Paraaortic lymph node (tissue), 1 donor: ENCODE results near the genes FAM72C, PDZK1 and RBM8A.

GRCh38 chr1:143424462-143425068, 481.2 kb downstream of the H3-7 start:
- PRO-cap, result no peak

DNA sequence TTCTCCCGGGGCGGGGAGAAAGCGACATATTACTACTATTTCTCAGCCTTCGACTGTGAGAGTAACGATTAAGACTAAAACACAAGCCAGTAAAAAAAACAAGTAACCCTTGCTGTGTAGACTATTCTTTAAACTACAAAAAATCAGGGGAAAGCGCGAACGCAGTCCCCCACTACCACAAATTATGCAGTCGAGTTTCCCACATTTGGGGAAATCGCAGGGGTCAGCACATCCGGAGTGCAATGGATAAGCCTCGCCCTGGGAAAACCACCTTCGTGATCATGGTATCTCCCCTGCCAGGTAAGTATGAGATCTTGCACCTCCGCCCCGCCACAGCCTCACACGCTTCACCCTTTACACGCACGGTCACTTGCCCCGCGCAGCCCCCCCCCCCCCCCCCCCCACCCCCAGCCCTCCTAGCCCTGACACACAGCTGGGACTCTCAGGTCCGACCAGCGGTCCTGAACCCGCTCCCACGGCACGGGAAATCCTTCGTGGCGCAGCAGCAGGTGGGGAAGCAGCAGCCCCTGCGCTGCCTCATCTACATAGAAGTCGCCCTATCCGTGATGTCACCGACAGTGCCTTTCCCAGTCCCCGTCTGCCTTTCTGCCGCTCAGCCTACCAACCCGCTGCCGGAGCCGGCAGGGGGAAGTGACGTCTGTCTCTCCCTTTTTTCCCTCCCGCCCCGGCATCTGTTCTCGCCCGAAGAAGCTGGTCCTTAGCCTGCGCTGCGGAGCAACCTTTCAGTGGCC, 176.3 kb downstream of the H3-7 start:
- PRO-cap, result no peak

- PRO-cap, result no peak
These were observed 1.4 kb downstream of the H3-7 start for GRCh38 chr1:143904264-143904944.

- PRO-cap, result no peak
These were observed at the start of gene FAM72C for GRCh38 chr1:143971717-143972409. TSS of gene FAM72C (minus strand) at chr1:143971986.

DNA sequence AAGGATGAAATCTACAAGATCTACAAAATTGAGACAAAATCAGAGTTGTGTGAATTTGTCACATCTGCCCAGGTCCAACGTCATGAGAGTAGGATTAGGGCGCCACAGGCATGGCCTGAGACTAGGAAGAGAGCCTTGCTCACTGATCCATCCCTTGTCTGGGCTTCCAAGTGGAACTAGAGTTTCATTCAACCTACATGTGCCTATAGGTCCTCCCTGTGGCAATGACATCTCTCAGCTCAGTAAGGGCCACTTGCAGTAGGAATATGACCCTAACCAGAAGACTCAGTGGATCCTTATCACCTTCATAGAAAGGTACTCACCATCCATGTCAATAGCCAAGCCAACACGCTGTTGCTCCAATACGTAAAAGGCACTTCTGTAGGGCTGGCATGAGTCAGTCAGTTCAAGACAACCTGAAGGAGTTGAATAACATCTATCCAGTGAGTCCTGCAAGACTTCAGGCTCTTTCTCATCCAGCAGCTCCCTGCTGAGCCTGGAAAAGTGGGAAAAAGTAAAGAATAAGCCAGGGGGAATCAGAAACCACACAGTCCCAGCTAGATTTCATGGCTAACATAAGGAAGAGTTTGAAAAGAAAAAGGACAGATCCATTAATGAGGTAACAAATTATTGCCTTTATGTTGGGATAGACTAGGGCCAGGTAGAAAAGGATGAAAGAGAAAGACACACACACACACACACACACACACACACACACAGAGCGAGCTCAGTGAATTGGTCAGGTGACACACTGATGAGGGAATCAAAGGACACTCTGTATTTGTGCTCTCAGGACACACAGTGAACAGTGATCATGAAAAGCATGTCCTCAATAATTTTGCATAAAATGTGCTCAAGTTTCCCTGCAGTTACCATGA, 33.7 kb downstream of the NBPF15 start:
- PRO-cap, result no peak

DNA sequence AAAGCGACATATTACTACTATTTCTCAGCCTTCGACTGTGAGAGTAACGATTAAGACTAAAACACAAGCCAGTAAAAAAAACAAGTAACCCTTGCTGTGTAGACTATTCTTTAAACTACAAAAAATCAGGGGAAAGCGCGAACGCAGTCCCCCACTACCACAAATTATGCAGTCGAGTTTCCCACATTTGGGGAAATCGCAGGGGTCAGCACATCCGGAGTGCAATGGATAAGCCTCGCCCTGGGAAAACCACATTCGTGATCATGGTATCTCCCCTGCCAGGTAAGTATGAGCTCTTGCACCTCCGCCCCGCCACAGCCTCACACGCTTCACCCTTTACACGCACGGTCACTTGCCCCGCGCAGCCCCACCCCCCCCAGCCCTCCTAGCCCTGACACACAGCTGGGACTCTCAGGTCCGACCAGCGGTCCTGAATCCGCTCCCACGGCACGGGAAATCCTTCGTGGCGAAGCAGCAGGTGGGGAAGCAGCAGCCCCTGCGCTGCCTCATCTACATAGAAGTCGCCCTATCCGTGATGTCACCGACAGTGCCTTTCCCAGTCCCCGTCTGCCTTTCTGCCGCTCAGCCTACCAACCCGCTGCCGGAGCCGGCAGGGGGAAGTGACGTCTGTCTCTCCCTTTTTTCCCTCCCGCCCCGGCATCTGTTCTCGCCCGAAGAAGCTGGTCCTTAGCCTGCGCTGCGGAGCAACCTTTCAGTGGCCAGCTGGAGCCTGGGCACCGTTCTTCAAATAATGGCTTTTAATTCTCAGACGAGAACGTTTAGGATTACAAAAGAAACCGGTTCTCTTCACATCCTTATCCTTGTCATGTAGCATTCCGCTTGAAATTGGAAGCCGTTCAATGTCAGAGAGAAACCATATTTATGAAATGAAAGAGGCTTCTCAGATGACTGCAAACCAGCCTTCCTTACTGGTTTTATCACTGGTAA, 31.9 kb upstream of the PPIAL4F start:
- PRO-cap, result unidirectional peak, minus-strand start at position 311 of the sequence

DNA sequence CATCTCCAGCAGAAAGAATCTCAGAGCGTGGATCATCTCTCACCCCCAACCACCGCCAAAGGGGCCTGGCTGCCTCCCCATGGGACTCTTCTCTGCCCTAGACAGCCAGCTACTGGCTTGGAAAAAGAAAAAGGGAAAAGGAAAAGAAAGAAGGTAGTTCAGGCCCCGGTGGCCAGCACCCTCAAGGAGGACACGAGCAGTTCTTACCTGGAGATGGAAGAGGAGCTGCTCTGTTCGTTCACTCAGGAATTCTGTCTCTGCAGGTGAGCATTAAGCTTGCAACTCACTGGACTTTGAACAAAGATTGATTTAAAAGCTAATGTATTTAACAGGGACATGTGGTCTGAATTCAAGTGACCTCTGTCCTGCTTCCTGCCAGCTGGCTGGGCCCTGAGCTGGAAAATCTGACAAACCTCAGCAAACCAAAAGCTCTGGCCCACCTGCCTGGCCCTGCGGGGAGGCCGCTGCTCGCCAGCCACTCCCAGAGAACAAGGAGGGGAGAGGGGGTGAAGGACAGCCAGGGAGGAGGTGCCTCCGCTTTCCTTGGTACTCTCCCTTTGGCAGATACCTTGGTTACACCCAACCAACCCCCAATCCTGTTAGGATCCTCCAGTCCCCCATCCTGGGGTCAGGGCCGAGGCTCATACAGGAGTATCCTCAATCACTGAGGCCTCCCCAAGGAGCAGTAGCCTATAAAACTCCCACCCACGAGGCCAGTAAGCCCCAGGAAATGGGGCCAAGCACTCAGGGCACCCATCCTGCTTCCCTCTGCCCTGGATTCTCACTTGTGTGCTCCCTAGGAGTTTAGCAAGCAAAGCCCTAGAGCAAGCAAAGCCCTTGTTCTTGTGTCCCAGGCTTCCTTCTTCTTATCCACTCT, at the start of gene PDZK1:
PDZK1 (minus strand) TSS at position 259 of the 877 bp plus-strand sequence.
- PRO-cap, result no peak

DNA sequence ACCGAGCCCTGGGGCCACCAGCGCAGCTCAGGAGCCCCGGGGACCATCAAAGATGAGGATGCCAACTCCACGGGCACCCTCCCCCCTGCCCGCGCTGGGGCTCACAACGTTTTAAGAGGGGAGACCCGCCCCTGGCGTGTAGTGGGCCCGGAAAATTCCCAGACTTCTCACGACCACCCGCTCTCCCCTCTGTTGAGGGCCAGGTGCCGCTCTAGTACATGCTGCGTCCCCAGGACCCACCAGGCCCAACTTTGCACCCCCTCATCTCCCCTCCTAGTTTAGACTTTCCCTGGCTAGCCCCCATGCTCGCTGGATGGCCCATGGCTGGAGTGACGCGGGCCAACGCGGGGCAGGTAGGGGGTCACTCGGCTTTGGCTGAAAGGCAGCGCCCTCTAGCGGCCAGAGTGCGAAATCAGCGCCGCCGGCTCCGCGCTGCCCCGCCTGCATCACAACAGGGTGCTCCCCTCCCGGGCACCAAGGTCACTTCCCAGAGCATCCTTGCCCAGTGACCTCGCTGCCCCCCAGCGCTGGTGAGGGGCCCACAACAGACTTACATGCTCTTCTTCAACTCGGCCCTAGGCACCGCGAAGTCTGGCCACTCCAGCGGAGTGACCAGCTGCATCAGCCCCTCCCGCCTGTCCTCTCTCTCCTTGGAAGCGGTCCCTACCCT, 1.8 kb downstream of the CD160 start:
- PRO-cap, result no peak

DNA sequence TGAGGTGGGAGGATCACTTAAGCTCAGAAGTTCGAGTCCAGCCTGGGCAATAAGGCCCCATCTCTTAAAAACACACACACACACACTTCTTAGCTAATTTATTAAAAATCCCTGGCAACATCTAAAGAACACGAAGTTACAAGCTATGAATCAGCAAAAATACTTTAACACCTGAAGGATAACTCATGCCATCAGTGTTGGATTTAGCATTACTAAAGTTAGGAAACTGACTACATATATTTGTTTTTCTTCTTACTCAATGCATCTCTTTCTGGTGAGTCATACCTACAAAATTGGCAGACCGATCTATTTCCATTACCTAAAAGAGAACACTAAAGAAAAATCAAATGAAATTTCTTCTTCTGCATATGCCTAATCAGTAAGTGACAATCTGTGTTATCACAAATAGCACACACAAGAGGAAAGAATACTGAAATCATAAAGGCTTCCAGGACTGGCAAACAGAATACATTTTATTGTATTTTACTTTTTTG, 41.5 kb downstream of the RNF115 start:
- PRO-cap, result no peak

DNA sequence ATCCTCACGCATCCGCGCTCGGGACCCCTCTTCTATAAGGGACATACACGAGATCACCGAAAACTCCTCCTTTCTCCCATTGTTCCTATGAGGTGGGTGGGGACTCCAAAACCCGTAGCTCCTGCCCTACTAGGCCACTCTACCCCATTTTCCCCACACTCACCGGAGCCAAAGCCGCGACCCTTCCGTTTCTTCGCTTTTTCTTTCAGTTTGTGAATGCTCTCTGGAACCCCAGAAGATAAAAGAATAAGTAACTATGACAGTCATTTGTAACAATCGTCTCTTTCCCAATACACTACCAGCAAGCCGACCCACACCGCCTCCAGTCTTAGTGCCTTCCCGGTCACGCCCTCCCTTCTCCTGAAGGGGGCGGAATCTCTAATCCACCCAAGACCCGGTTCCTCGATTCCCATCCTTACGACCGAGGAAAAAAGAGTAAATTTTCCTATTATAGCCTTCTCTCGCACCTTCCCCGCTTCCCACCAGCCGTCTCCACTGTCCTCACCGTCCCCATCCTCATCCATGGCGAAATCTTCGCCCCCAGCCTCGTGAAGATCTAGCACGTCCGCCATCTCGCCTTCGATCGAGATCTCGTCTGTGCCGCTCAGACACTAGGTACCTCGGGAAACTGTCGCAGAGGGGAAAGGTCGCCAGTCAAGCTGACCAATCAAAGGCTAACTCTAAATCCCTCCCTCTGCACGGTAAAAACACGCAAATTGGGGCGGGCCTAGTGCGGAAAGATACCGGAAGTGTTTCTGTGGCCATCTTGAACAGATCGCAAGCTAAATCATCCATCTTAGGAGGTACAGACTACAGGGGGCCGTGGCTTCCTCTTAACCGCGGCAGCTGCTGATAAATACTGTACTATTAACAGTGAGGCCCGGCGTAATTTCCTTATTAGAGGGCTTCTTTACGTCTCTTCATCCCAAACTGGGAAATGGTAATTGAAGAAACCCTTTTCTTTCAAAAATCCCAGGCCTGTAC, at the start of gene RBM8A:
RBM8A (minus strand) TSS at position 630 of the 984 bp plus-strand sequence.
- PRO-cap, result bidirectional peak, plus-strand start at position 799 of the sequence, minus-strand start at position 630 of the sequence

GRCh38 chr1:145928765-145929353, 1.6 kb upstream of the RBM8A start:
- PRO-cap, result no peak

DNA sequence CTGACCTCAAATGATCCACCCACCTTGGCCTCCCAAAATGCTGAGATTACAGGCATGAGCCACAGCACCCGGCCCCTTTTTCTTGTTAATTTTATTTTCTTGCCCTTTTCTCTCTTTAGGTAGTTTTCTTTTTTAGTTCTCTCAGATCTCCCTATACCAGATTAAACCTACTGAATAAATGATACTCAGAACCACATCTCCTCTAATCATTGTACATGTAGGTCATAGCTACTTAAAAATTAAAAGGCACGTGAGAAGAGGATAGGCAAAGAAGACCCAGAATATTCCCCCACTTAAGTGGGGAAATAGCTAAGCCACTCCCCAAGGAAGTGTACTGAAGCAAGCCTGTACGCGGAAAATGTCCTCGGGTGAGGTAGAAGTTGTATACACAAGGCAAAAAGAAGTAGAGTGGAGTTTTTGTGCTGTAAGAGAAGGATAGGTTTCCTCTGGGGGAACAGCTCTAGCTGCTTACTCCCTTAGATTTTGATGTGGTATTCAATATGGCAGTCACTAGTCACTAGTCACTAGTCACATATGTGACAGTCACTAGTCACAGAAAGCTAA, 7.8 kb downstream of the TXNIP start:
- PRO-cap, result no peak

DNA sequence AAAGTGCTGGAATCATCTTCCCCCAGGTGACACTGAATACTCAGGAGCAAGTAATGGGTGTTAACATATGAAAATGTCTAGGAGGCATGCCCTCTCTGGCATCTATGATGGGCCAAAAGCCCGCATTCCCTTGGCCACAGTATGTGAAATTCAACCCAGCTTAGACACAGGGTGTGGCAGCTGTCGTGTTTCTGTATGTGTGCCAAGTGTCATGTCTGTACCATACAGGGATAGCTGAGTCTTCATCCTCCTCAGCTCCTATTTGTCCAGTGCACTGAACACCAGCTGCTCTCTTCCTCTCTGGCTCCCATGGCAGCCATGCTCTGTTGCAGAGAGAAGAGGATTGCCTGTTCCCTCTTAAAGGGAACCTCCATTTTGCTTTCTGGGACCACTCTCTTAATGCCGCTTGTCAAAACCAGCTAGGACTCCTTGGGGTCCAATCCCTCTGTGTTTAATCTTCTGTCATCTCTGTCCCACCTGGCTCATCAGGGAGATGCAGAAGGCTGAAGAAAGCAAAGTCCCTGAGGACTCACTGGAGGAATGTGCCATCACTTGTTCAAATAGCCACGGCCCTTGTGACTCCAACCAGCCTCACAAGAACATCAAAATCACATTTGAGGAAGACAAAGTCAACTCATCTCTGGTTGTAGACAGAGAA, 32.7 kb downstream of the NBPF12 start:
- PRO-cap, result no peak

- PRO-cap, result no peak
These were observed 61.5 kb downstream of the PRKAB2 start for GRCh38 chr1:147110605-147111263.

DNA sequence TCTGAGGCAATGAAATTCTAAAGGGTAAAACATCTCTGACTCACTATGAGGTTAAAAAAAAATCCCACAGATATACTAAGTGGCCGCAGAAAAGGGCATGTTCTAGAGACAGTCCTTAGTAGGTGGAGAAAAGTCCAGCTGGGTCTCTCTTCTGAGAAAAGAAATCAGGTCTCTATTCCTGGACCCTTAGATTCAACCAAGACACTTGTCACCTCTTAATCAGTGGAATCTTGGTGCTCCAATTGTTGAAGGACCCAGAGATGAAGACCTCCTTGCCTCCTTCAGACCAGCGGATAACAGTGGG, 4.8 kb downstream of the PRKAB2 start:
- PRO-cap, result no peak

- PRO-cap, result bidirectional peak, plus-strand start at chr1:147541288, minus-strand start at chr1:147540994
These were observed 532 bp upstream of the BCL9 start for GRCh38 chr1:147540816-147541122.

DNA sequence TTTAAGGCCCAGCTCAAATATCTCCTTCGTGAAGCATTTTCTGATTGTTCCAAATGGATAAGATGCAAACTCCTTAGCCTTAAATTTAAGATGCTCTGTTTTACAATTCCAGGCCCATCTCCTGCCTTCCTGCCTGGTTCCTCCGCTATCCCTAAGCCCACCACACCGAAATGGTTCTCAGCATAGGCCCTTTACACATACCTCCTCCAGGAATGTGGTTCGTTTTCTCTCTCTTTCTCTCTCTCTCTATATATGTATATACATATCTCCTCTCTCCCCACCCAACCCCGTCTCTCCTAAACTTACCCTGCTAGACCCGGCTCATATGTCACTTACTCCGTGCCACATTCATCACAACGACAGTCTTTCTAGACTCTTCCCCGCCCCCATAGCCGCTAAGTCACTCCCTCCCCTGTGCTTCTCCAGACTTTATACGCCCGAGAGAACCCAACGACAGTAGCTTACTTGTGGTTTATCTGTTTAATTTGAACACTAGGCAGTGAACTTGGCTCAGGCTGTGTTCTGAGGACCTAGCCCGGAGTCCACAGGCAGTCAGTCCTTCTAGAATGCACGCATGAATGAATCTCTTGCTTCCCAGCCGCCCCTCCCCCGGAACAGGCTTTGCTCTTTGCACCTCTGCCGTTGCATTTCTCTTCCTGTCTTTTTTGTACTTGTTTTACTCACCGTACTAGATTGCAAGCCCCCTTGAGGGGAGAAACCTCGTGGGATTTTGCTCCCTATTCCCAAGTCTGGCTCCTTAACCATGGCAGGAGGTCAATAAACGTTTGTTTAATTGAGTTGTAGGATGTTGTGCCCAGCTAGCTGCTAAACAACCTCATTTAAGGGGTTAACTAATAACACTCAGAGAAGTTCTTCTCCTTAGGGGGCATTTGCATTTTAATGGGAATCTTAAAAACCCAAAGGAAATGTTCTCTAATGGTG, 45.8 kb downstream of the BCL9 start:
- PRO-cap, result no peak

DNA sequence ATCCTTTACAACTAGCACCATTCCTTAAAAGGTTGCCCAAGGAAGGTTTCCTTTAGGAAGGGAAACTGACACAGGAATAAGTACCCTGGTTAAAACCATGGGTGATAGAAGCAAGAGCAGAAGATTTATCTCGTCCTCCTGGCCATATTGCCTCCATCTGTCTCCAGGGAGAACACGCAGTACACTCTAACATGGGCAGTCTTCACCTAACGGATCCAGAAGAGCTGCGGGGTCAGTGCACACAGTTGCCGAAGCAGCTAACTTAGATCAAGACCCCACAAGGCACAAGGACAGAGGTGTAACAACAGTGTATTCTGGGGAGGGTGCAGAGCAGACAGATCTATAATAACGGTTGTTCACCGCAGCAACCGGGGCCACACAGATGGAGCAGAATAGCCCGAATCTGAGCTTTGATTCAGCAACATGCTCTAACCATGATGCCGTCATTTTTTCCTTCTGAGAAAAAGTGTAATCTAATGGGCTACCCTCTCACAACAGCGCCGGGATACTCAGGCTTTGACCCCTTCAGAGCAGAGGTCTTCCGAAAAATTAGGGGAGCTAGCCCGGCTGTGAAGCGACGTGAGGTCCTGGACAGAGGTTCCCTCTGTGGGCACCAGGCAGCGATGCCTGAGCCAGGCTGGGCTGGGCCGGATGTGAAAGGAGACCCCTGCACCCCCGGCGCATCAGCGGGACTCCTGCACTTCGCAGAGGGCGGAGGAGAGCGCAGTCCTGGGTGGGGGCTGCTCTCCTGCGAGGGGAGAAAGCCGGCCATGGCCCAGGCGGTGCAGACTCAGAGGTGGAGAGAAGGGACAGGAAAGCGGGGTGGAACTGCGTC, 57.4 kb downstream of the BCL9 start:
- PRO-cap, result no peak

GRCh38 chr1:147599939-147600510, 58.7 kb downstream of the BCL9 start:
- PRO-cap, result bidirectional peak, plus-strand start at chr1:147600206, minus-strand start at chr1:147600039

- PRO-cap, result no peak
These were observed 20.7 kb upstream of the GJA5 start for GRCh38 chr1:147780831-147781719.